Prostate gland (tissue), 2 donors: ENCODE measurements around the gene CHST2.

- PRO-cap: no peak
- RAMPAGE, long total RNA, 2 experiments: no peak in any of the 2 experiments
These were observed 2.0 kb downstream of the RNF7 start for GRCh38 chr3:141740197-141740443.

GRCh38 chr3:141878218-141878890 lies 1.9 kb downstream of the ATP1B3 start:
- PRO-cap: no peak
- RAMPAGE, long total RNA, 2 experiments: no peak in any of the 2 experiments

GRCh38 chr3:141941863-141942516 lies 65.5 kb downstream of the ATP1B3 start:
- PRO-cap: no peak
- RAMPAGE, long total RNA, 2 experiments: no peak in any of the 2 experiments

DNA sequence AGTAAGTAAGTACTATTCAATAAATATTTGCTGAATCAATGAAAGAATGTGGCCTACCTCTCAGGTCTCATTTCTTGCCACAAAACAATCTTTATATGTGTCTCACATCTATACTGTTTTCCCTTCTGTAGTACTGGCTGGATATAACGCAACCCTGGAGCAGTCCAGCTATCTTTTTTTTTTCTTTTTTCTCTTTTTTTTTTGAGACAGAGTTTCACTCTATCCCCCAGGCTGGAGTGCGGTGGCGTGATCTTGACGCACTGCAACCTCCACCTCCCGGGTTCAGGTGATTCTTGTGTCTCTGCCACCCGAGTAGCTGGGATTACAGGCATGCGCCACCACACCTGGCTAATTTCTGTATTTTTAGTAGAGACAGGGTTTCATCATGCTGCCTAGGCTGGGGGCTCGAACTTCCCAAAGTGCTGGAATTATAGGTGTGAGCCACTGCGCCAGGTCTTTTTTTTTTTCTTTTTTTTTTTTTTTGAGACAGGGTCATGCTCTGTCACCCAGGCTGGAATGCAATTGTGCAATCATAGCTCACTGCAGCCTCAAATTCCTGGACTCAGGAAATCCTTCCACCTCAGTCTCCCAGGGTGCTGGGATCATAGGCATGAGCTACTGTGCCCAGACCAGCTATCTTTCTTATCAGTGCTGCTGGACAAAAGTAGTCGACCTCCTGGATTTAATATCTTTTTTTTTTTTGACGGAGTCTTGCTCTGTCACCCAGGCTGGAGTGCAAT lies 61.0 kb downstream of the TFDP2 start:
- PRO-cap: no peak
- RAMPAGE, long total RNA, 2 experiments: no peak in any of the 2 experiments

DNA sequence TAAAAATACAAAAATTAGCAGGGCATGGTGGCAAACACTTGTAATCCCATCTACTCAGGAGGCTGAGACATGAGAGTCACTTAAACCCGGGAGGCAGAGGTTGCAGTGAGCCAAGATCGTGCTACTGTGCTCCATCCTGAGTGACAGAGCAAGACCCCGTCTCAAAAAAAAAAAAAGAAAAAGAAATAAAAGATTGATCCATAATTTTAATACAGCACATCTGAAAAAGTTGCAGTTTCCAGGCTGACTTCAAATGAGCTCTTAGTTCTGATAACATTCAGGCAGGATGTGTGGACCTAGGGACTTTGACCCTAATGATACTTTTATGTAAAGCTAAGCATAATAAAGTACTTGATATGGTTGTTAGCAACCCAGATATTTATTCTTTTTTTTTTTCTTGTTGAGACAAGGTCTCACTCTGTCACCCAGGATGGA lies 10.7 kb upstream of the GK5 start:
- PRO-cap: no peak
- RAMPAGE, long total RNA, 2 experiments: no peak in any of the 2 experiments

GRCh38 chr3:142327353-142327948 lies 102.1 kb upstream of the GK5 start:
- PRO-cap: no peak
- RAMPAGE, long total RNA, 2 experiments: no peak in any of the 2 experiments

GRCh38 chr3:142613473-142614070 lies 17.4 kb downstream of the PLS1 start:
- PRO-cap: no peak
- RAMPAGE, long total RNA, 2 experiments: no peak in any of the 2 experiments

DNA sequence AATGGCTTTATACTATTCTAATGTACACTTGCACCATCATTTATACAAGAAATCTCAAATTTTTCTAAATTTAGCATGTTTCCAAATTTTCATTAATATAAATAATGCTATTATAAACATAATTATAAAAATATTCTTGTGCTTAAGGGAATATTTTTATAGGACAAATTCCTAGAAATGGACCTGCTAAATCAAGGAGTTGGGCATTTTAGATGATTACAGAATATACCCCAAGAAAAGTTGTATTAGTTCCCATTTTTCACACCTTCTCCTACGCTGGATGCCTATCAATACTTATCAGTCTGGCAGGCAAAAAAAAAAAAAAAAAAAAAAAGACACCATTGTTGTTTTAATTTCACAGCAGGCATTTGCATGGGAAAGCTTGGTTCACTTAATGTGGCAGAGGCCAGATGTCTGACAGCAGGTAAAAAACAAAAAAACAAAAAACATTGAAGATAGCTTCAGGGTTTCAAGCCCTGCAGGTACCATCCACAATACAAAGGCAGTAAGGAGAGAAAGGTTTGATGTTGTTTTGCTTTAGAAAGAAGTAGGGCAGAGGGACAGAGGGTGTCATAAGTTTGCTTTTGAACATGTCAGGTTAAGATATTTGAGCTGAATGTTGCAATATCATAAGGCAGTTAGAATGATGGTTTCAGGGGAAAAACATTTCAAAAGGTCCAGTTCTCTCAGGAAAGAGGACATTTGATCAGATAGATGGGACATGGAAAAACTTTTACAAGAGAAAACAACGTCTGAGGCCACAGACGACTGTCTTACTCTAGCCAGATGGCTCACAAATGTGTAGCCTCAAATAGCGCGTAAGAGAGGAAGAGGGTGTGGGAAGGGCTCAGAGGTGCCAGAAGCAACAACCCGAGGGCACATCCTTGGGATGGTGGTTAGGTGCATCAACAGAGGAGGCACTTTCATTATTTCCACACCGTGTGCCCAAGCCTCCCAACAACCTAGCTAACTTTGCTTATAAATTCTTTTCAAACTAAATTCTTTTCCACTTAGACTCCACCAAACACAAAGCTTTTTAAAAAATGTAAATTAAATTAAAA lies 25.8 kb downstream of the PCOLCE2 start:
- PRO-cap: no peak
- RAMPAGE, long total RNA, 2 experiments: no peak in any of the 2 experiments

DNA sequence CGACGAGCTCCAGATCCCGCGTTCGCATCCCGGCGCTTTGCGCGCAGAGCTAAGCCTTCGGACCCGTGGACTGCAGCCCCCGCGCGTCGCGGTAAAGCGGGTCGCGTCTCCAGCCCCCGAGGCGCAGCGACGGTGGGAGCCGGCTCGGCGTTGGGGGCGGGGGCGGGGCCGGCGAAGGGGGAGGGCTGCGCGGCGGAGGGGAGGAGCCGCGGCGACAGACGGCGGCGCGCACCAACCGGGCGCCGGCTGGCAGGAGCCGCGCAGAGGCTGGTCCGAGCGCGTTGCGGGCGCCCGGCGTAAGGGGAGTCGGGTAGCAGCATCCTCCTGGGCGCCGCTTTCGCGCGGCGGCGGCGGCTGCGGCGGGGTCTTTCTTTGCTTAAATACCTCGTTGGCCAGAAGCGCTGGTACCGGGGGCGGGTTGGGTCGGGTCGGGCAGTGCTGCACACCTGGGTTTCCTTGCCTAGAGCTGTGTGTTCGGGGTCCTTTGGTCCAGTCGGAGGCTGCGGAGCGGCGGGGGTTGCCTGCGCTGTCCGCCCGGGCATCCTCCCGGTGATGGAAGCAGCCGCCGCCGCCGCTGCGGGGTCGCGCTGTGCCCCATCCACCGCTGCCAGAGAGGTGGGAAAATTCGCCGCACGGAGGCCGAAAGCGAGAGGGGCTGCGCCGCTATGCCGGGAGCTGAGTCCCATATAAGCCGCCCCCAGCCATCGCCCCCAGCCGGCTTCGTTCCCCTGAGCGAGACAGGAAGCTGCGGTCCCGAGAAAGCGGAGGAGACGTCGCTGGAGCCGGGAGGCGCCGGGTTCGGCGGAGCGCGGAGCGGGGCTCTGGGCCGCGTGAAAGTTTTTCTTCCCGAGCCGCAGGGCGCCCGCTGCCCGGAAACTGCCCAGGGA lies at the start of gene CHST2:
CHST2 (plus strand) TSS at position 261 of the 887 bp plus-strand sequence.
- PRO-cap: bidirectional peak, plus-strand start at position 263 of the sequence, minus-strand start at position 152 of the sequence
- RAMPAGE, long total RNA, 2 experiments: no peak in any of the 2 experiments

GRCh38 chr3:143171045-143171807 lies 51.7 kb downstream of the CHST2 start:
- PRO-cap: no peak
- RAMPAGE, long total RNA, 2 experiments: no peak in any of the 2 experiments

- PRO-cap: no peak
- RAMPAGE, long total RNA, 2 experiments: no peak in any of the 2 experiments
These were observed 116.8 kb downstream of the CHST2 start for GRCh38 chr3:143236227-143236930.

DNA sequence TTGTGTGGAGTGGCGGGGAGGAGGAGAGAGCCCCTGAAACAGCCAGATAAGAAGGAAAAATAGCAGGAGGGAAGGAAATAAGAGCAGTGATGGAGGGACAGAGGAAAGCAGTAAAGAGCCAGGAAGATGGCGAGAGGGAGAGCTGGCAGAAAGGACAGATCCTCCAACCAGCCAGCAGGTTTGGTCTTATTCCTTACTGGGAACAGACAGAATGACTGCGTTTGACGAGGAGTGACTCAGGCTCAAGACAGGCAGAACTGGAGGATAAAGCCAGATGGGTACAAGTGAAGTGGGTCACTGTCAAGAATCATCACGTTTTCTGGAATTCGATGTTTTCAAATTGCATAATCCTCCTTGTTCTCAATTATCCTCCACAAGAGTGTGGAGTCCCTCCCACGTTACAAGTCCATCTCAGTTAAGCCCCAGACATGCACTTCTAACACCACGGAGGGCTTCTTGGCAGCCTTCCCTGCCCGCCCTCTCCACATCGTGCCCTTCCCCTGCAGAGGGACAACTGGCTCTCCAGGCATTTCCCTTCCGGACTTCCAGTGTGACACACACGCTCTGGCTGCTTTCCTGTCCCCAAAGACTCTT lies 183.1 kb downstream of the CHST2 start:
- PRO-cap: no peak
- RAMPAGE, long total RNA, 2 experiments: no peak in any of the 2 experiments

DNA sequence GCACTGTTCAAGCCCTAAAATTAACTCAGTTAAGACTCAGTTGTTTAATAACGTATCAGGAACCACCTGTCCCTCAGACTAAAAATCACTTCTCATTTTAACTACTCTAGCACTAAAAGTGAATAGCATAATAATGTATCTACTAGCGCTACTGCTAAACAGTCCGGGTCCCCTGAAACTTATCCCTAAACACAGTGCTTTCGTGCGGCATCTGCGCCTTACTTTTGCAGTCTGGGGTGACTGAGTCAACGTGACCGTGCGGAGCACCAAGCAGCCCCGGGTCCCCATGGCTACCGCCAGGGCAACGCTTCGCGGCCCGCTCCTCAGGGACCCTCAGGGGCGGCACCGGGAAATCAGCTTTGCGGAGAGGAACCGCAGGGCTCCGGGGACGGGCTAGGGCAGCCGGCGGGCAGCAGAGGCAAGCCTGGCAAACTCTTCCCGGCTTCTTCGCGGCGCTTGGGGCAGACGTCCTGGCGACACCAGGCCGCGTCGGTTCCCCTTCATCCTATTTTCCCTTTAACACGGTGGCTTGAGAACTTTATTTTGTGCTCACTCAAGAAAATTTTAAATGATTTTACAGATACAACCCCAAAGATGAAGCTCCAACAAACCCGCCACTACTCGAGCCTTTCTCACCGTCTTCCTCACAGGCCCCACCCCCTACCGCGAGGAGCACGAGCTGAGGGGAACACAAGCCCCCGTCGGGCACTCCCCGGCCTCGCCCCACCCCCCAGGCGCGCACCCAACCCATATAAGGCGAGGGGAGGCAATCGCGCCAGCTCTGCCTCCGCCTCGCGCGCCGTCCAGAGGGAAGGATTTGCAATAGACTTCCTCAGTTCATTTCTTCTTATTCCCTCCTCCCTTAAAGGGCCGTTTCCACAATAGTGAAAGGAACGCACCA lies 682 bp upstream of the DIPK2A start:
- PRO-cap: bidirectional peak, plus-strand start at position 778 of the sequence, minus-strand start at position 662 of the sequence
- RAMPAGE, long total RNA, 2 experiments: no peak in any of the 2 experiments

DNA sequence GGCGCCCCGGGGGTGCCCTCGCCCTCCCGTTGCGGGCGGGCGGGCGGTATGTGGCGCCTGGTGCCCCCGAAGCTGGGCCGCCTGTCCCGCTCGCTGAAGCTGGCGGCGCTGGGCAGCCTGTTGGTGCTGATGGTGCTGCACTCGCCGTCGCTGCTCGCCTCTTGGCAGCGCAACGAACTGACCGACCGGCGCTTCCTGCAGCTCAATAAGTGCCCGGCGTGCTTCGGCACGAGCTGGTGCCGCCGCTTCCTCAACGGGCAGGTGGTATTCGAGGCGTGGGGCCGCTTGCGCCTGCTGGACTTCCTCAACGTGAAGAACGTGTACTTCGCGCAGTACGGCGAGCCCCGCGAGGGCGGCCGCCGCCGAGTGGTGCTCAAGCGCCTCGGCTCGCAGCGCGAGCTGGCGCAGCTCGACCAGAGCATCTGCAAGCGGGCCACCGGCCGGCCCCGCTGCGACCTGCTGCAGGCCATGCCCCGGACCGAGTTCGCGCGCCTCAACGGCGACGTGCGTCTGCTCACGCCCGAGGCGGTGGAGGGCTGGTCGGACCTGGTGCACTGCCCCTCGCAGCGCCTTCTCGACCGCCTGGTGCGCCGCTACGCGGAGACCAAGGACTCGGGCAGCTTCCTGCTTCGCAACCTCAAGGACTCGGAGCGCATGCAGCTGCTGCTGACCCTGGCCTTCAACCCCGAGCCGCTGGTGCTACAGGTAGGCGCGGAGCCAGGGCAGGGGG lies 827 bp downstream of the DIPK2A start:
- PRO-cap: no peak
- RAMPAGE, long total RNA, 2 experiments: no peak in any of the 2 experiments

GRCh38 chr3:143977338-143977746 lies 5.7 kb downstream of the DIPK2A start:
- PRO-cap: no peak
- RAMPAGE, long total RNA, 2 experiments: no peak in any of the 2 experiments

- PRO-cap: no peak
- RAMPAGE, long total RNA, 2 experiments: no peak in any of the 2 experiments
These were observed 751.3 kb downstream of the PLOD2 start for GRCh38 chr3:145409602-145410152.

DNA sequence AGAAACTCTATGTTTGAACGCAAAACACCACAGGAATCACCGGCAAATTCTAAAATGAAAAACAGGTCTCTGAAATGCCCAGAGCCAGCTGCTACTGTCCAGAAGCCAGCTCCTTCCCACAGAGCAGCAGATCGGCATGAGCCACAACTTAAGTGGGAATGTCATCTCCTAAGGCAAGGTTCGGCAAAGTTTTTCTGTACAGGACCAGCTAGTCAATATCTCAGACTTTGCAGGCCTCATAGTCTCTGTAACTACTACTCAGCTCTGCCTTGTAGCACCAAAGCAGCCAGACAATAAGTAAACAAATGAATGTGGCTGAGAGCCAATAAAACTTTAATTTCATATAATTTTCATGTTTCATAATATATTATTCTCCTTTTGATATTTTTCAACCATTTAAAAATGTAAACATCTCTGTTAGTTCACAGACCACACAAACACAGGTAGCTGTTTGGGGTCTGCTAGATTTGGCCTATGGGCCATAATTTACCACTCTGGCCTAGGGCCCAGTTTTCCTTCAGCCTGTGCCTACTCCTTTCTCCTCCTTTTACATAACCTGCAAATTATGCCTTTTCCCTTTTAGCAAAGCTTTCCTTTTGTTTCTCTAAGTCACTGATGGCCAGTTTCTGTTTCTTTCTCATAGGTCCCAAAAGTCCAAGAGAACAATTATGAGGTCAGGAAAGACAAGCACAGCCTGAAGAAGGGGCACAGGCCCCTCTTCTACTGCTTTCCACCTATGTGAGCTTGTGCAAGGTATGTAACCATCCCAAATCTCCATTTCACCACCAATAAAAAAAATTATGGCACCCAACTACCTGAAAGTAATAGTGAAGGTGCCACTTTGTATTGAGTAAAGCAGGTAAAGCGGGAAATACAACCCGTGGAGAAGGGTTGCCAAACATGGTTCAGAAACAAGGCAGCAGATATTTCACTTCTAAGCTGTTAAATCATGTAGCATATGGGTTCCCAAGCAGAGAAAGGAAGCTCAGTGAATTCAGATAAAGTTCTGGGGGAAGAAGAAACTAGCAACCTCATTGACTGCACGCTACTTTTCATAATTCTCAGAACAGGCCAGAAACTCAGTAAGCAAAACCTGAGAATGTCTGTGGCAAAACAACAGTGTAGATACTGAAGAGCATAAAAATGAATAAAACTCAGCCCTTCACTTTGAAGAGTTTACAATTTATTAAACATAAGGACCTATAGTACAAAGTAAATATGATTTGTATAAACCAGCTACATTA lies 4.4 kb downstream of the PLOD2 start:
- PRO-cap: no peak
- RAMPAGE, long total RNA, 2 experiments: no peak in any of the 2 experiments

DNA sequence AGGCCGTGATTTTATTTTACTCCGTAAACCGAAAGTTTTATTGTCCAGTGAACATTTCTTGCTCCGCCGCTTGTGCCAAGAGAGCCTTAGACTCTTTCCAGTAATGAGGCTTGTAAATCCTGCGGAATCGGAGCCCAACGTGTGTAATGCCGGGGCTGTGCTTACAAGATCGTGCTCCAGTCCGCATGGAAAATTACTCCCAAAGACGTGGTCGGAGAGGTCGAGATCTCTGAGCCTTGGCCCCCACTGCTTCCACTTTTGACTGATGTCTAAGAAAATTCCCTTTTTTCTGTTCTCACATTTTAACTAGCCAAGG lies 691 bp upstream of the PLOD2 start:
- PRO-cap: unidirectional peak, minus-strand start at position 88 of the sequence
- RAMPAGE, long total RNA, 2 experiments: no peak in any of the 2 experiments

- PRO-cap: no peak
- RAMPAGE, long total RNA, 2 experiments: no peak in any of the 2 experiments
These were observed 88.7 kb upstream of the PLSCR4 start for GRCh38 chr3:146339596-146339981.

DNA sequence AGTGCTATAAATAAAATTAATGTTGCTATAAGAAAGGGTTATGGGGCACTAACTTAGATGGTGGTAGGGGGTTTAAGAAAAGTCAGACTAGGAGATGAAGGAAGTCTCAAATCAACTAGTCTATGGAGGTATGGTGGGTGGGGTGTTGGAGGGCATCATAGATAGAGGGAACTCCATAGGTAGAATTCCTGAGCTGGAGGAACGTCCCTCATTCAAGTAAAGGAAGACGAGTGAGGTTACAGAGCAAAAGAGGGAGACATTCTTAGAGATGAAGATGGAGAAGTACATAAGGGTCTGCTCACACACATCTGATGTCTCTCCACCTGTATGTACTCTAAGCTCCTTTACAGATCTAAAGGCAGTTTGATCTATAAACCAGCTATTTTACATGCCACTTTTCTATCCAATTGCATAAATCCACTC lies 1.5 kb downstream of the PLSCR1 start:
- PRO-cap: unidirectional peak, plus-strand start at position 274 of the sequence
- RAMPAGE, long total RNA, 2 experiments: no peak in any of the 2 experiments